Ureter (tissue), 1 donor: Measurements from ENCODE around the genes LRRC3C, GSDMA and PSMD3.

DNA sequence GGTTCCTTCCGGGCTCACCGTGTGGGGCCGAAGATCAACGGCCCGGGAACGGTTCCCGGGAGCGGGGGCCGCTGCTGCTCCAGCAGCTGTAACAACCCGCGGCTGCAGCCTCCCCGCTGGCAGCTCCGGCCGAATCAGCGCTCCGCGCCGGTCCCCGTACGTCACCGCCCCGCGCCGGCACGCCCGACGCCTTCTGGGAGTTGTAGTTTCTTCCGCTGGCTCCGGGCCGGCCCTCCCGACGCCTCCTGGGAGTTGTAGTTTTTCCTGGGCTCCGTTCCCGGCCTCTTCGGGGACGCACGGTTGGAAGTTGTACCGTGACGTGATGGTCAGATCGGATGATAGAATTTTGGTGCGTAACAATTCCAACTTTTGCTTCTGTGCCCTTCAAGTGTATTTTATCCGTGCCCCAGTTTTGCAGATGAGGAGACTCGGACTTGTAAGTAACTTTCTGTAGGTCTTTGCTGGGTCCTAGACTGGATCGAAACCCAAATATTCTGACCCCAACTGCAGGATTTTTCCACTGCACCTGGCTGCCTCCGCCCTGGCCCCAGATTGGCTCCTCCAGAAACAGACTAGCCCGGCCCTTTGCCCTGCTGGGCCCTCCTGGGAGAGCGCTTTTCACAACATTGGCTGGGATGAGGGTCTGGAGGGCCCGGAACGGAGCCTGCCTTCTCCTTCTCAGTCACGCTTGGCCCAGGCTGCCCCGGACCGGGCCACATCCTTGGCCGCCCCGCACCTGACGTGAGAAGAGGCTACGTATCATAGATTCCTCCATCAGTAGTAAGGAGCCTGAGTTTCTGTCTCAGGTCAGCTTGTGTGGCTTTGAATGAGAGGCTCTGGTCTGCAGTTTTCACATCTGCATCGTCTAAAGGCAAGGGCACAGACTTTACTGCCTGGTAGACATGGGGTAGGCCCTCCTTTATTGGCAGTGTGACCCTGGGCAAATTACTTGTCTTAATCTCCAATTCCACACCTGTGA, at the start of gene LRRC3C:
Gene LRRC3C, plus strand, starts transcription at position 267 of the 979 bp plus-strand sequence.
- PRO-cap, result bidirectional peak, plus-strand start at position 280 of the sequence, minus-strand start at position 136 of the sequence

GRCh38 chr17:39962729-39963334, at the start of gene GSDMA:
Gene GSDMA, plus strand, starts transcription at chr17:39963004.
- PRO-cap, result no peak

- PRO-cap, result no peak
Measured at GRCh38 chr17:39979328-39979862, 1.2 kb upstream of the PSMD3 start.

DNA sequence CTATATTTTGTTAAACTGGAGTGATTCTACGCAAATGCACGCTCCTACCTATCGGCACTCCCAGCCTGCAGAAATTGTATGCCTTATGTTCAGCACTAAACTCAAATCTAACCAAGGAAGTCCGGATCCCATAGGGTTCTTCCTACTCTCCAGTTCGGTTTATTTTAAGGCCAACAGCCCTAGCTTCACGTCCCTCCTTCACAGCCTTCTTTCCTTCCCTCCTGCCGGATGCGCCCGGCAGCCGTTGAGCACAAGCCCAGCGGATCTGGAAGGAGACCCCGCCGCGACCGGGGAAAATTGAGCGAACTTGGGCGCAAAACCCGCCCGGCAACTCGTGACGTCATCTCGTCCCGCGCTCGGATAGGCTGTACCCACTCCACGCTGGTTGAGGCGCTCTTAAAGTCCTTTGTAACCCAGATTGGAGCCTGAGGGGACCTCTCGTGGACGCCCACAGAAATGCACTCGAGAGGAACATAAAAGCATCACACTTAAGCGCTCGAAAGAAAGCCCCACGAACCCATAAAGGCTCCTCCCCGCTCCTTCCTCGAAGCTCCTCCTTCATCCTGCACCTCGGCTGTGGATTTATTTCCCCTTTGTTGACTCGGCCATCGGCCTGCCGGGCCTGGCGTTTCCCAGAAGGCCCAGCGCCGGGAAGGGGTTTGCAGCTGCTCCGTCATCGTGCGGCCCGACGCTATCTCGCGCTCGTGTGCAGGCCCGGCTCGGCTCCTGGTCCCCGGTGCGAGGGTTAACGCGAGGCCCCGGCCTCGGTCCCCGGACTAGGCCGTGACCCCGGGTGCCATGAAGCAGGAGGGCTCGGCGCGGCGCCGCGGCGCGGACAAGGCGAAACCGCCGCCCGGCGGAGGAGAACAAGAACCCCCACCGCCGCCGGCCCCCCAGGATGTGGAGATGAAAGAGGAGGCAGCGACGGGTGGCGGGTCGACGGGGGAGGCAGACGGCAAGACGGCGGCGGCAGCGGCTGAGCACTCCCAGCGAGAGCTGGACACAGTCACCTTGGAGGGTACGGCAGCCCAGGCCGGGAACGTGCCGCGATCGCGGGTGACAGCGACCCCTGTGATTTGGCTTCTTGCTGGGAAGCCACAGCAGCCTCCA, at the start of gene PSMD3:
Gene PSMD3, plus strand, starts transcription at position 635 of the 1,110 bp plus-strand sequence.
- PRO-cap, result unidirectional peak, plus-strand start at position 635 of the sequence; bidirectional peak, plus-strand start at position 921 of the sequence, minus-strand start at position 890 of the sequence

DNA sequence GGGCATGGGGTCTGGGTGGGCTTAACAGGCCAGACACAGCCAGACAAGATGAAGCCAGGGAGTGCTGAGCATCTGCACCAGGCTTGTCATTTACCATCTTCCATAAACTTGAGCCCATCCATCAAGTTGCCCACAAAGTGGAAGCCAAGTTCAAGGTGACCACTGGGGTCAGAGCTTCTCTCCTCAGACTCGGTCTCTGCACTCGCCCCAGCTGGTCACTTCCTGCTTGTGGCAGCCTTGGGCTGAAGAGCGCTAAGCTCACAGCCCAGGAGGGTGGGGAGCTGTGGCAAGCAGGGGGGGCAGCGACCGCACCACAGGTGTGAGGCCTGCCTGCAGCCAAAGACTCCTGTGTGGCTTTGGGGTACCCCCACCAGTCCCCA, 2.9 kb downstream of the CSF3 start:
- PRO-cap, result no peak

- PRO-cap, result no peak
Measured at GRCh38 chr17:40064683-40065764, 2.3 kb downstream of the THRA start.

GRCh38 chr17:40087973-40089001, 12.1 kb downstream of the NR1D1 start:
- PRO-cap, result no peak

DNA sequence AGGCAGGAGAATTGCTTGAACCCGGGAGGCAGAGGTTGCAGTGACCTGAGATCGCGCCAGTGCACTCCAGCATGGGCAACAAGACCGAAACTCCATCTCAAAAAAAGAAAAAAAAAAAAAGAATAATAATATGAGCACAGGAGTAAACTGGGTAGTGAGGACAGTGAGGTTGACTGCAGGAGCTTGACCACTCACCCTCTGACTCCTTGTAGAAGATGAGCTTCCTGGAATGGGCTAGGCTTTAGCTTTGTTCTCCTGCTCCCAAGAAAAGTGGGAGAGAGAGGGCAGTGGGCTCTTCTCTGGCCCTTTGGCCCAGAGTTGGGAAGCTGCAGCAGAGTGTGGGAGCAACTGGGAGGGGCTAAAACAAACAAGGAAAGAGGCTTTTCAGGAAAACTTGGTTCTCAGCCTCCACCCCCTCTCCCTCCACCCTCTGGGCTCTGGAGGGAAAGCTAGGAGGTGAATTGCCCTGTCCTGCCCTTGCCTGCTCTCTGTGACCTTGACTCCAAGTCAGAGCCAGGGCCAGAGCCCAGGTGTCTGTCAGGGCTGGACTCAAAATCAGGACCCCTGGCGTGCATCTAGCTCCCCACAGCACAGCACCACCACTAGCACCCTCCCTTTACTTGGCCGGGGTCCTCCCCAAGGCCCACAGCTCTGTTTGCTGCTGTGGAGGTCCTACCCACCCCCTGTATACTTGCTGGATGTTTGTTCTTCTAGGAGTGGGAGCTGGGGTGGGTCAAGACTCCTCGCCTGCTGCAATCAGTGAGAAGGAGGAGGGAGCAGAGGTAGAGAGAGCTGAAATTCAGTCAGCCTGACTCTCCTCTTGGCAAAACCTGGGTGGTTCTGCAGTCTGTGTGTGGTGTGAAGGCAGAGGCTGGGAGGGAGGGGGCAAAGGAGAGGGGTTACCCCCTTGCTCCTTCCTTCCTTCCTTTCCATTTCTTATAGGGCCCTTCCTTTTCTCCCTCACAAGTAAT, 2.7 kb upstream of the NR1D1 start:
- PRO-cap, result no peak

DNA sequence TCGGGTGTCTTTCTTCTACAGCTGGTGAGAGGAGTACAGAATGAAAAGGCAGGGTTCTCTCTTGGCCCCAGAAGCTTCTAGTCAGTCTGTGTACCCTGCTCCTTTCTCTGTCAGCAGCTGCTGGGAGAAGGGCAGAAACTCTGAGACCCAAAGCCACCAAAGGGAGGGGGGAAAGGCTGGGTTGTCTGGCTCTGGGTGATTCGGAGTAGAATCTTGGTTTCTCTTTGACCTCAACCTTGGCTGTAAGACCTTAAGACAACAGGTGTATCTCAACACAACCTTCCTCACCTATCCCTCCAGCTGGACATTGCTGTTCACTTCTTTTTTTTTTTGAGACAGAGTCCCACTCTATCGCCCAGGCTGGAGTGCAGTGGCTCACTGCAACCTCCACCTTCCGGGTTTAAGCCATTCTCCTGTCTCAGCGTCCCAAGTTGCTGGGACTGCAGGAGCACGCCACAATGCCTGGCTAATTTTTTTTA, 3.4 kb upstream of the NR1D1 start:
- PRO-cap, result no peak

DNA sequence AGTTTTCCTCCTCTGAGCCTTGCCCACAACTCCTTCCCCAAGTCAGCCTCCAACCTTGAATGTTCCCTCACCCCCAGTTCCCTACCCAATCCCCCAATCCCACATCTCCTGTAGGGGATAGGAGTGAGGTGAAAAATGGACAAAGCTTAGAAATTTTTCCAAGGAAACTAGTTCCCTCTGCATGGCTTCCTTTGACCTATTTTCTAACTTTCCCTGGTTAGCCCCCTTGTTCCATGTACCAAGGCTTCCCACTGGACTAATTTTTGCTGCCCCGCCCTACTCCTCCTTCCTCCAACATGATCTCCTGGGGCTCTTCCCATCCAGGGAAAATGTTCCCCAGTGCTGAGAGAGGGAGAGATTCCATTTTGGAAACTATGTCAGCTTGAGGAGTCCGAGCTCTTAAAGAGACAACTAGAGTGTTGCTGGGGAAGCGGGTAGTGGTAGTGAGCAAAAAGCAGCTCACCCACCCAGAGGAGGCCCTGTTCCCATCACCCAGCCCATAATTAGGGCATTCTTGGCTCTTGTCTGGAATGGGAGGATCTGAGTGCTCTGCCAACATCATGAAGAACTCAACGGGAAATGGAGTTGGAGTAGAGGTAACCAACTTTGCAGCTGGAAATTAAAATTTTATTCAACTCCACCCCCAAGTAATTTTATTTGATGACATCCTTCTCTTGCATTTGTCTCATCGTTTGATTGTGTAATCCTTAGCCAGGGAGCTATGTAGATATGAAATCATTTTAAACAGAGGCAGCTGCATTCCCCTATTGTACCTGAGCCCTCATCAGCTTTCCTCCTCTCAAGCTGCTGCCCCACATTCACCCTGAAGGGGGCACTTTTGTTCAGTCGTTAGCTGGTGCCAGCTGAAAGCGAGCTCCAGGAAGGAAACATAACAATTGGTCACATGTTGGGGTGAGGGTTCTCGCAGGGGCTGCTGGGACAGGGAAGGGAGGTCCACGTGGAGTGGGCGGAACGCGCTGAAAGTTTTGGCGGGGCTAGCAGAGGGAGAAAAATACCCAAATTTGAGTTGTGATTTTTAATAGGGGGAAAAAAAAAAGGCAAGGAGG, 9.0 kb upstream of the MSL1 start:
- PRO-cap, result bidirectional peak, plus-strand start at position 927 of the sequence, minus-strand start at position 825 of the sequence

GRCh38 chr17:40130788-40131501, 9.2 kb downstream of the MSL1 start:
- PRO-cap, result no peak

DNA sequence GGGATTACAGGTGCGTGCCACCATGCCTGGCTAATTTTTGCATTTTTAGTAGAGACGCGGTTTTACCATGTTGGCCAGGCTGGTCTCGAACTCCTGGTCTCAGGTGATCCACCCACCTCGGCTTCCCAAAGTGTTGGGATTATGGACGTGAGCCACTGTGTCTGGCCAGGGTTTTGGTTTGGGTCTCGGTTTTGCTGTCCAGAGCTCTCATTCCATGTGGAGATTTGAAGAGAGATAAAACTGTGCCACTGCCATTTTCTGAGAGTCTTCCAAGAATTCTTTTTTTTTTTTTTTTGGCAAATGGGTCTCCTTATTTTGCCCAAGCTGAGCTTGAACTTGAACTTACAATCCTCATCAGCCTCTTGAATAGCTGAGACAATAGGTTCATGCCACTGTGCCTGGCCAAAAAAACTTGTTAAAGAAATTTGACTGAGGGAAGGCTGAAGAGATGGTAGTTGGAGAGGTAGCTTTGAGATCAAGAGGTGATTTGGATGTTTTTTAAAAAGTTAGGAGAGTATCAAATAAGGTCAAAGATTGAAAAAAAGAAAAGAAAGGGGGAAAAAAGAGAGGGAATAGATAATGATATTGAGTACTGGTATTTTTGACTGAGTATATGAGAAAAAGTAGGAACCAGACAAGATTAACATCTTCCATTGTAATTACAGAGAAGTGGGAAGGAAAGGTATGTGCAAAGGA, 8.8 kb downstream of the CASC3 start:
- PRO-cap, result no peak

DNA sequence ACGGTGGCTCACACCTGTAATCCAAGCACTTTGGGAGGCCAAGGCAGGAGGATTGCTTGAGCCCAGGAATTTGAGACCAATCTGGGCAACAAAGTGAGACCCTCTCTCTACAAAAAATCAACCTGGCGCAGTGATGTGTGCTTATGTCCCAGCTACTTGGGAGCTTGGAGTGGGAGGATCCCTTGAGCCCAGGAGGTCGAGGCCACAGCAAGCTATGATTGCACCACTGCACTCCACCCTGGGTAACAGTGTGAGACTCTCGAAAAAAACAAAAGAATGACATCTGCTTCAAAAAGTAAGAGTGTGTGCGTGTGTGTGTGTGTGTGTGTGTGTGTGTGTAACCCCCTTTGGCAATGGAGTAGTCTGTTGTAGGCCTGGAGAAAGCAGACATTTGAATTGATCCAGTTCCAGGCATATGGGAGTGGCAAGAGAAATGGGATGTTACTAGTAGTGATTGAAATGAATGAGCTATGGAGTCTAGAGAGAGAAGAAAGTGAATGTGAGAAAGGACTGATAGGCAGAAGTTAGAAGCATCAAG, 9.8 kb downstream of the CASC3 start:
- PRO-cap, result no peak

- PRO-cap, result no peak
Measured at GRCh38 chr17:40153856-40154266, 13.5 kb downstream of the CASC3 start.

DNA sequence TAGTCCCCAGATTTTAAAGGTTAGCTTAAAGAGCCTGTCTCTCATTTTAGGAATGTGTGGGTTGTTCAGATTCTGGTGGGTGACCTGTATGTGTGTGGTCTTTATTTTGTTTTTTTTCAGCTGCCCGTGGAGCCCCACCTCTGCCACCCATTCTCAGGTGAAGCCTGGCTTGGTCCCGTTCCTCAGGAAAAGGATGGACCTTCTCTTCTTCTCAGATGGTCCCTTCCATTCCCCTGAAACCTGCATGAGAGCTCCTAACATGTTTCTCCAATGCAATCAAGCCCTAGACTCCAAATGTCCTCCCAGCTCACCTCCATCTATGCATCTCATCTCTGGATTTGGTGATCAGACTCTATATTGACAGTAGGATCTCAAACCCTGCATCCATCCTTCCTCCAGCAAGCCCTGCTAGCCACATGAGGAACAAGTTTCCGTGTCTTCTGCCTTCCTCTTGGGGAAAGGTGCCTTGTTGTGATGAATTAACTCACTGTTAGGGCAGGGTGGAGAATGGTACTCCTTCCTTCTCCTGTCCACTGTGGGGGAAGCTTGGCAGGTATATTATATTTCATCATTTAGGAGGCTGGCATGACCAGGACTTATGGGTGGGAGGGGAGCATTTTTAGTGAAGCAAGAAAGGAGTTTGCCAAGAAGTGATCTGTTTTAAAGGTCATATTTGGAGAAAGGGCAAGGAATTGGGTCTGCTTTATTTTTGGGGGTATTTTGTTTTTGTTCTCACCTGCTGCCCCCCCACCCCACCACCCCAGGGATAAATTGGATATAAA, 9.4 kb upstream of the CDC6 start:
- PRO-cap, result no peak

GRCh38 chr17:40290798-40291730, 3.4 kb downstream of the CDC6 start:
- PRO-cap, result no peak

DNA sequence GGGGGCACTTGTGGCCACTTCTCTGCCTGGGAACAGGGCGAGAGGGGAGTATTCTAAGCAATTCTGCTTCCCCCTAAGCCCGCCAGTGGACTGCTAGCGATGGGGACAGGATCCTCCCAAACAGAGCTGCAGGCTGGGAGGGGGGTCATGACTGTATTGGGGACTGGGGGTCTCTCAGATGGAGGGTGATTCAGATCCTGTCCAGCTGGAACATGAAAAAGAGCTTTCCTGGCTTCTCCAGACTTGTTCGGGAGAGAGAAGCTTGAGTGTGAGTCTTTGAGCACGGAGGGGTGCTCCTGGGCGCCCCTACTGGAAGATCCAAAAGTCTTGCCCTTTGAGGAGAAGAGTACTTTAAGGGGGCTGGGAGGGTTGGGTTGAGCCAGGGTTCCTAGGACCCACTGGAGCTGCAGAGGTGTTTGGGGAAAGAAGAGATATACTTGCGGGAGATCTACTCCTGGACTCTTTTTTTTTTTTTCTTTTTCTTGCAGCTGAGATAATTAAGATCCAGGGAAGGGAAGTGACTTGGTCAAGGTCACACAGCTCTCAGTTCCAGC, 8.3 kb downstream of the RARA start:
- PRO-cap, result no peak

- PRO-cap, result no peak
Measured at GRCh38 chr17:40329963-40331030, 21.3 kb downstream of the RARA start.

- PRO-cap, result no peak
Measured at GRCh38 chr17:40346031-40346614, 18.4 kb downstream of the GJD3 start.

GRCh38 chr17:40442678-40443099, 561 bp upstream of the IGFBP4 start:
- PRO-cap, result no peak